Adrenal gland (tissue), 7 donors: ENCODE results near the gene WDR6.

GRCh38 chr3:48623827-48624435 lies 2.4 kb upstream of the TMEM89 start:
- PRO-cap, 3 experiments: no peak in any of the 3 experiments
- RAMPAGE, long total RNA, 4 experiments: no peak in any of the 4 experiments
- RRBS: no CpG with 5 or more reads among the region's 6 CpGs

DNA sequence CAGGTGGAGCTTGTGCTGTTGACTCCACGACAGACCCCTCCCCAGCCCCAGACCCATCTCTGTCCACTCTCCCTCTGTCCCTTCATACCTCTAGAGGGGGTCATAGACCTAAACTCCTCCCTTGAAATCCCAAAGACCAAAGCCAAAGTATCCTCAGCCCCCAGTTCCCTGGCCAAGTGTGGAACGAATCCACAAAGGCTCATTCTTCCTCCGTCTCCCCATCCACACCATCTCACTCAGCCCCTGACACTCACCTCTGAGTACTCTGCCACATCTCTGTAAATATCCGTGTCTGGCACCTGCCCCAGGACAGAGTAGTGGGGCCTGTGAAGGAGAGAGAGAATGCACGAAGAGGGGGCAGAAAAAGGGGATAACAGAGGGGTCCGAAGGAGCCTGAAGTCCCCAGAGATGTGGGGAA lies 5.9 kb downstream of the SLC26A6 start:
- PRO-cap, 3 experiments: no peak in any of the 3 experiments
- RAMPAGE, long total RNA, 4 experiments: no peak in any of the 4 experiments
- RRBS: no CpG with 5 or more reads among the region's 6 CpGs

DNA sequence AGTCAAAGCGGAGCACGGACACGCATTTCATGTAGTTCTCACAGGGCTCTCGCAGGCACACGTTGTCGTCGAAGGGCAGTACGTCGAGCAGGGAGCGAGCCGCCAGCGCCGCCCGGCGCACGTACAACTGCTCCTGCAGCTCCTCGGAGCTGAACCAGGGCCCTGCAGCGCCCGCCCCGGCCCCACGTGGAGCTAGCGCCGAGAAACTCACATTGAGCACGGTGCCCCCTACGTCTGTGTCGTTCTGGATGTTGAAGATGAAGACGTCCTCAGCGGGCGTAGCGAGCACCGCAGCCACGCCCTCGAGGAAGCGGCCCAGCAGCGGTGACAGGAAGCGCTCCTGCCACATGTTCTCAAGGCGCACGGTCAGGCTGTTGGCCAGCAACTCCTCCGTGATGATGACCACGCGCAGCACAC lies 5.8 kb downstream of the CELSR3 start:
- PRO-cap, 3 experiments: no peak in any of the 3 experiments
- RAMPAGE, long total RNA, 4 experiments: no peak in any of the 4 experiments
- RRBS: 44% methylated on average over 7 of the region's 41 CpGs

DNA sequence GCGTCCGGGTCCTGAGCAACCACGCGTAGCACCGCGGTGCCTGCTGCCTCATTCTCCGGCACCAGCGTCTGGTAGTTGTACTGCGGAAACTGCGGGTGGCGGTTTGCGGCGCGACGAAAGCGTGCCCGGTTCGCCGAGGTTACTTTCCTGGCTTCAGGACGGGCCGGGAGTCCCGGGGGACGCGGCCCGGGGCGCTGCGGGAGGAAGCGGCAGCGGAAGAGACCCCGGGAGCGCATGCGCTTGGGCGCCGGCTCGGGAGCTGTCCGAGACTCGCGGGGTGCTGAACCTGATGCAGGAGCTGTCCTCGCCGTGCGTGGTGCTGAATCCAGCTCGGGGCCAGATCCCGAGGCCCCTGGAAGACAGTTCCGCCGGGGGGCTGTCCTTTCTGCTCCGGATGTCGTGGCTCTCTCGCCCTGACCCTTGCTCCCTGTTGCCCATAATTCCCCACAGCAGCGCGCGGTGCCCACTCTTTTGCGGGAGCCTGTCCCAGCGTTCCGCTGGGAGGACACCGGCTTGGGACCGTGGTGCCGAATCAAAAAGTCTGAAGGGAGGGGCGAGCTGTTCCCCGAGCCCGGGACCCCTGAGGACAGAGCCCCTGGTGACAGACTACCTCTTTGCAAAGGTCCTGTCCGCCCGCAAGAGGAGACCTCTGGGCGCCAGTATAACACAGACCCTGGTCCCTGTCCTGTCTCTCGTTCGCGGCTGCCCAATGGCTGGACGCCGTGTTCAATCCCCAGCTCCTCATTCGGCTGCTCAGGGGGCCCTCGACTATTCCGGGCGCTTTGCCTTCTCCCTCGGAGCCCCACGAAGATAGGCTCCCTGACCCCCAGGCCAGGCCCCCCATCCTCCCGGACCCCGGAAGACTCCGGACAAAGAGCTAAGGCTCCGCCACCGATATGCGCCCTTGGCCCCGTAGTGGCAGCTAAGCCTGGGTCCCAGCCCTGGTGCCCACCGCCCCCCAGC lies 831 bp downstream of the CELSR3 start:
- PRO-cap, 3 experiments: no peak in any of the 3 experiments
- RAMPAGE, long total RNA, 4 experiments: no peak in any of the 4 experiments
- RRBS: 7% methylated on average over 43 of the region's 82 CpGs

DNA sequence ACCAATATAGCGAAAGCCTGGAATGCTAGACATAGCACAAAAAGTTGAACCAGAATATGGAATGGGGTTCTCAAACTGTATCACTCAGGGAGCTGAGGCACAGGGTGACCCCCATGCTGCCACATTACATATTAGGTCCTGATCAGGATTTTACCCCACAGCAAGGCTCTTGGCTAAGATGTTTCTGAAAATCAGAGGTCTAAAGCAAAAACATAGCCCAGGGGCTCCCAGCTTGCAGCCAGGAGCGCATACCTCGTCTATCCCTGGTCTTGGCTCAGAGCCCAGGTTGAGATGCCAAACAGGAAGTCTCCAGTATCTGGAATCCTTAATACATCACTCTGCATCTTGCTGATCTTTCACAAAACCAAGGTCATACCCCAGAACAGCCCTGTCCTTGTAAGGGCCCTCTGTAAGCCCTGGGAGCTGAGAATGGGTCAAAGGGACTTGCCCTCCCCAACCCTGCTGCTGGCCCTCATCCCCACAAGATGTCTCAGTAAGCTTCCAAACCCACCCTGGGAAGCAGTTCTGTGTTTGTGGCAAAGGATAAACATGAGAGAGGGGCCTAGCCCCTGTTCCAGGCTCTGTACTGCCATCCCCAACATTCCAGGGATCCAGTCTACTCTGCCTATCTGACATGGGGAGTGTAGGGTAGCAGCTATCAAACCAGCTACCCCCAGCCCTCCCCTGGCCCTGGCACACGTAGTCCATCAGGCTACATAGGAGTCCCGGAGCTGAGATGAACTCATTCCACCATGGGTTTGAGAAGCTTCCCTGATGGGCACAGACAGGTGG lies 2.4 kb downstream of the NCKIPSD start:
- PRO-cap, 3 experiments: no peak in any of the 3 experiments
- RAMPAGE, long total RNA, 4 experiments: no peak in any of the 4 experiments
- RRBS: no CpG with 5 or more reads among the region's 5 CpGs

DNA sequence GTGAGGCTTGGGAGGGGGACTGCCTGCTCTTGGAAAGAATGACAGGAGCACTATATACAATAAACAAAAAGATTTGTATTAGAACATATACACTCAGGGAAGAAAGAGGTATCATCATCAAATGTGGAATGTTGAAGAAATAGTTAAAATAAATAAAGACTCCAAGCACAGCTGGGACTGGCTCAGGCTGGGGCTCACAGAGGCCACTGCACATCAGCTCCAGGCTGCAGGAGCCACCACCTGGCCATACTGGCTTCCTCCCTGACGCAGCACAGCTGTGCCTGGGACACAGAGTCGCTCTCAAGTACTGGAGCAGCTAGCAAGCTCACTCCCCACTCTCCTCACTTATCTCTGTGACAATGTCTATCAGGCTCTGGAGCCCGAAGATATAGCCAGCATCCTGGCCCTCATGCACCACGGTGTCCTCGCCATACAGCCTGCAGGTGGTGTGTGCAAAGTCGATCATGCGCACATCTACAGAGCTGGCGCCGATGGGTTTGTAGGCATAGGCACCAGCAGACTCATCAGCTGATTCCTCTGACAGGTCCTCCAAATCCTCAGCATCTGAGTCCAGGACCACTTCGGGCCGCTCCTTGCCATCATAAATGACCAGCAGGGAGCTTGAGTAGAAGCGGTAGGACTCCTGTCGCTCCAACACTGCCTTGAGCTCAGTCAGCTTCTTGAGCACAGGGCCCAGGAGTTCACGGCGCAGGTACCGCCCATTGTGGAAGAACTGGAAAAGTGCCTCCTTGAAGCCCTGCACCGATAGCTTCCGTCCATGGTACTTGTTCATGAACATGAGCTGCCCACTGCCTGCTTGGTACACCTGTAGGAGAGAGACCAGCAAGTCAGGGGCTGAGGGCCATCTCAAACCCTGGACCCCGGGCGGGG lies 2.5 kb upstream of the NCKIPSD start:
- PRO-cap, 3 experiments: no peak in any of the 3 experiments
- RAMPAGE, long total RNA, 4 experiments: no peak in any of the 4 experiments
- RRBS: no CpG with 5 or more reads among the region's 20 CpGs

DNA sequence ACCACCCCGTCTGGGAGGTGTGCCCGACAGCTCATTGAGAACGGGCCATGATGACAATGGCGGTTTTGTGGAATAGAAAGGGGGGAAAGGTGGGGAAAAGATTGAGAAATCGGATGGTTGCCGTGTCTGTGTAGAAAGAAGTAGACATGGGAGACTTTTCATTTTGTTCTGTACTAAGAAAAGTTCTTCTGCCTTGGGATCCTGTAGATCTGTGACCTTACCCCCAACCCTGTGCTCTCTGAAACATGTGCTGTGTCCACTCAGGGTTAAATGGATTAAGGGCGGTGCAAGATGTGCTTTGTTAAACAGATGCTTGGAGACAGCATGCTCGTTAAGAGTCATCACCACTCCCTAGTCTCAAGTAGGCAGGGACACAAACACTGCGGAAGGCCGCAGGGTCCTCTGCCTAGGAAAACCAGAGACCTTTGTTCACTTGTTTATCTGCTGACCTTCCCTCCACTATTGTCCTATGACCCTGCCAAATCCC lies 17.9 kb upstream of the IP6K2 start:
- PRO-cap, 3 experiments: no peak in any of the 3 experiments
- RAMPAGE, long total RNA, 4 experiments: no peak in any of the 4 experiments
- RRBS: no CpG with 5 or more reads among the region's 10 CpGs

GRCh38 chr3:48848068-48848817 lies 569 bp upstream of the PRKAR2A start:
- PRO-cap, 3 experiments: no peak in any of the 3 experiments
- RAMPAGE, long total RNA, 4 experiments: no peak in any of the 4 experiments
- RRBS: no CpG with 5 or more reads among the region's 10 CpGs

GRCh38 chr3:48919627-48920289 lies 1.1 kb downstream of the ARIH2 start:
- PRO-cap, 3 experiments: peak in 3 of 3 experiments; most common plus-strand start chr3:48919986 (in 1); most common minus-strand start chr3:48919867 (in 2)
- RAMPAGE, long total RNA, 4 experiments: no peak in any of the 4 experiments
- RRBS: no CpG with 5 or more reads among the region's 16 CpGs

- PRO-cap, 3 experiments: peak in 1 of 3 experiments; most common plus-strand start chr3:48989562 (in 1)
- RAMPAGE, long total RNA, 4 experiments: no peak in any of the 4 experiments
- RRBS: no CpG with 5 or more reads among the region's 6 CpGs
These were observed 859 bp upstream of the P4HTM start for GRCh38 chr3:48989145-48989618.

- PRO-cap, 3 experiments: no peak in any of the 3 experiments
- RAMPAGE, long total RNA, 4 experiments: no peak in any of the 4 experiments
- RRBS: no CpG with 5 or more reads among the region's 9 CpGs
These were observed 1.3 kb downstream of the P4HTM start for GRCh38 chr3:48991135-48991871.

- PRO-cap, 3 experiments: peak in 3 of 3 experiments; most common plus-strand start chr3:49007423 (in 3); most common minus-strand start chr3:49007847 (in 3)
- RAMPAGE, long total RNA, 4 experiments: start-site peak on the plus strand in 3 of 4 experiments, at chr3:49007387-49007429 at its widest, 267 to 777 reads per replicate
- RRBS: 9% methylated on average over 3 of the region's 83 CpGs
These were observed at the start of gene WDR6 for GRCh38 chr3:49007231-49008346. WDR6 (plus strand) TSS chr3:49007391.

GRCh38 chr3:49020143-49021154 lies 1.5 kb upstream of the NDUFAF3 start:
- PRO-cap, 3 experiments: peak in 3 of 3 experiments; most common plus-strand start chr3:49021037 (in 3); most common minus-strand start chr3:49020694 (in 2)
- RAMPAGE, long total RNA, 4 experiments: no peak in any of the 4 experiments
- RRBS: 1% methylated on average over 19 of the region's 59 CpGs

DNA sequence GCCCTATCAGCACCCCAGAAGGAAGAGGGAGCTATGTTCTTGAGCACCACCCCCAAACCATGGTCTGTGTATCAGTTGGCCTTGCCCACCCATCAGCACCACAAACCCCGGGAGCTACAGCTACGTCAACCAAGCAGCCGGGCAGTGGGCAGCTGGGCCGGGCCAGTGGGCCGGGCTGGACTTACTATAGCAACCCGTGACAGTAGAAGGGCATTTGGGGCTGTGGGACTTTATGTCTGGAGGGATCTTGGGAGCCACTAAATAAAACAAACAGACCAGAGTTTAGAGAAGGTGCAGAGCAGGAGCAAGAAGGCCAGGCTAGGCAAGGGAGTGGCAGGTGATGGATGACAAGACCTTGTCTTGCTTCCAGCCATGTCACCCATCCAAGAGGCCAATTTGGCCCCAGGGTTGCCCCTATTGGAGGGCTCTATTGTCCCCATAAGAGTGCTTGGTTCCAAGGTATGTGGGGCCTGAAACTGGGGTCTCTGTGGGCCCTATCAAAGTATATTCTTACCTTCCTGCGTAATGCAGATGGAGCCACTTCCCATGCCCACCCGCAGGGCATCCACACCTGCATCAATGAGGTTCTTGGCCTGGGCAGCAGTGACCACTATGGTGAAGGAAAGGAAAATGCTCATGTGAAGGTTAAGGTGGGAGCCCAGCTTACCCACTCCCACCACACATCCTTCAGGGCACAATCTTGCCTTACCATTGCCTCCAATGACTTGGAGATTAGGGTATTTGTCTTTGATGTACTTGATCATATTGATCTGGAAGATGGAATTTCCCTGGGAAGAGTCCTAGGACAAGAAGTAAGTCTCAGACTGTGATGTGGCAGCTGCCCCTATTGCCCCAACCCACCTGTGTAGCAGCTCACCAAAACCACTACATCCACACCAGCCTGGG lies 3.1 kb downstream of the IMPDH2 start:
- PRO-cap, 3 experiments: no peak in any of the 3 experiments
- RAMPAGE, long total RNA, 4 experiments: no peak in any of the 4 experiments
- RRBS: no CpG with 5 or more reads among the region's 8 CpGs

GRCh38 chr3:49103819-49104018 lies 838 bp downstream of the QARS1 start:
- PRO-cap, 3 experiments: no peak in any of the 3 experiments
- RAMPAGE, long total RNA, 4 experiments: no peak in any of the 4 experiments
- RRBS: no CpG with 5 or more reads among the region's 7 CpGs

DNA sequence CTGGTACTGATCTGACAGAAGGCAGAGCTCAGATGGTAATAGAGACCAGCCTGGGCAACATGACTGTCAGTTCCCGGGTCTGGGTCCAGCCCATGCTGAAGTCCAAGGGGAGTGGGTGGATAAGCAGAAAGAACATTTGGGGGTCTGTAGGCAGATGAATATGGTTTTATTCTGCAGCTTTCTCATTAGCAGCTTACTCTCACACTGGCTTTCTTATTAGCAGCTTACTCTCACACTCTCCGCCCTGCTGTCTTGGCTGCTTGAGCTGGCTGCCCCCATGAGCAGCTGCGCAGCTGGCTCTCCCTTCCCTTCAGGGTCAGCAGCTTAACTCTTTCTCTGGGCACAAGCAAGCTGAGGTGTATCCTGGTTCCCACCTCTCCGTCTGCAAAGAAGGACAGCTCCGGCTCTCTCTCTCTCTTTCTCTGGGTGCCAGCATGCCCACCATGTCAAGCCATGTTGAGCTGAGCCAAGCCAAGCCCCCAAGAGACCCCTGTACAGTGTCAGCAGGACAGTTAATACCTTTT lies 18.6 kb downstream of the IHO1 start:
- PRO-cap, 3 experiments: no peak in any of the 3 experiments
- RAMPAGE, long total RNA, 4 experiments: no peak in any of the 4 experiments
- RRBS: no CpG with 5 or more reads among the region's 5 CpGs

GRCh38 chr3:49266417-49267458 lies 10.3 kb downstream of the C3orf62 start:
- PRO-cap, 3 experiments: no peak in any of the 3 experiments
- RAMPAGE, long total RNA, 4 experiments: no peak in any of the 4 experiments
- RRBS: no CpG with 5 or more reads among the region's 9 CpGs

DNA sequence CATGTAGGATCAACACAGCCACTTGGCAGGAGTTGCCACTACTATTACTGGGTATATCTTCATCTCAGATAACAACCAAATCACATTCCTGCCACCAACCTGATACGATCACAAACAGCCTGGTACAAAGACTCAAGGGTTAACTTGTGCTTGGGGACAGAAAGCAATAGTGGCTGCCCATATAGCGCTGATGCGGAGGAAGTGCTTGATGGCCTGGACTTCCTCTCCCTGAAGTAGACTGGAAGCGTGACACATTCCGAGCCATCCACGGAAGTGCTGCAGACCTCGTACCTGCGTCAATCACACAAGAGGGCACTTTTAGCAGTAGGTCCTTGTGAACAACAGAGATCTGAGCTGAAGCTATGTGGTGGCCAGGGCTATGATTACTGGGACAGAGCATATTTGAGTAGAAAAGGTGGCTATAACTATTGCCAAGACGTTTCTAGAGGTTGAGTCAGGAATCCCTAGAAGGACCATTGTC lies 17.3 kb upstream of the C3orf62 start:
- PRO-cap, 3 experiments: no peak in any of the 3 experiments
- RAMPAGE, long total RNA, 4 experiments: no peak in any of the 4 experiments
- RRBS: no CpG with 5 or more reads among the region's 9 CpGs

DNA sequence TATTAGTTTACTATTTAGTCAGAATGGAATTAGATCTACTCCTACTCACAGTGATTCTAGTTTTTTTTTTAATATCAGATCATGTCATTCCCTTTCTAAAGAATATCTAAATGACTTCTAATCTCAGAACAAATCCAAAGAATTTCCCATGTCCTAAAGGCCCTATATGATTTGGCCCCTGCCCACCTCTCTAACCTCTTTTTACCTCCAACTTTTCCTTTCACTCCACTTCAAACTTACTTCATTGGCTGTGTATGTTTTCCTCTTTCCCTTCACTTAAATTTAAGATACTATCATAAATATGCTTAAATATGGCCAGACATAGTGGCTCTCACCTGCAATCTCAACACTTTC lies 4.2 kb downstream of the RHOA start:
- PRO-cap, 3 experiments: no peak in any of the 3 experiments
- RAMPAGE, long total RNA, 4 experiments: no peak in any of the 4 experiments

DNA sequence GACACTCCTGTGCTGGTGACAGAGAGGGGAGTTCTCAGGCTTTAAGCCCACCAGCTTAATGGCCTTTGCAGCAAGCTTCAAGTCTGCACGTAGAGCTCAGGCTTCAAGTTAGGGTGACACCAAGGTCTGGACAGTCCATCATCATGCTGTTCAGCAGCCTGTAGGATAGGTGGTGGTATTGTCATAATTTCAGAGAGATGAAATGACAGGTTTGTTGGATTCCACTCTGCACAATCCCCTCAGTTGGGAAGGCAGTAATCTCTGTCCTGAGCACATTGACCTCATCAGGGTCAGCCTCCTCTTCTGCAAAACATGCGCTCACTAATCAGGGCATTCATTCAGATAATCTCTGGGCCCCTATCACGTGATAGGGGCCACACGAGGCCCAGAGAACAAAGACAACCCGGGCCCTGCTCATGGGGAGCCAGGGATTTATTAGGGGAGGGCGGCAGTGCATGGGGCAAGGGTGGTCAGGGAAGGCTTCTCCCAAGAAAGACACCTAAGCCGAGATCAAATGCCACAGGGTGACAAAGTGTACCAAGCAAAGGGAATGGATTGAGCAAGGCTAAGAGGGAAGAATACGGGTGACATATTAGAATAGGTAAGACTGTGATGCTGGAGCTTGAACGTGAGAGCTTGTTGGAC lies 1.1 kb downstream of the TCTA start:
- PRO-cap, 3 experiments: no peak in any of the 3 experiments
- RAMPAGE, long total RNA, 4 experiments: no peak in any of the 4 experiments
- RRBS: no CpG with 5 or more reads among the region's 9 CpGs